Vein endothelial cell (primary cell): ENCODE measurements around a stretch of chr10.

DNA sequence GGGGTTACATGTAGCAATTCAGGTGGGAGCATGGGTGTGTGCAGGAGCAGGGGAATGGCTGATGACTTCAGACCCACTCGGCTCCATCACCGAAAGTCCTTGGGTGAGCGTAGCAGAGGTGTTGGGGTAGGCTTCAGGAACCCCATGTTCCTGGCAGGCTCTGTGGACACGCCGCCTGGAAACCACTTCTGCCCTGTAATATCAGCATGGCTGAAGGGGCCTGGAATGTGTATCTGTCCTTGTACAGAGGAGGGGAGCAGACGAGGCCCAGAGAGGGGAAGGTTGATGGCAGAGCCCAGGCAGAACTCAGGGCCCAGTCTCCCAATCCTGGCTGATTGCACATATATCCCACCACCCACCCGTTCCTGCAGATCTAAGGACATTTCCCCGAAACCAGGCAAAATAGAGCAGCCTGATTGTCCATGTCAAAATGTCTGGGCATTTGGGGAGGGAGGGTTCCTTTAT lies 43.6 kb downstream of the ZMIZ1 start:
- CAGE, long polyA plus RNA: no peak

DNA sequence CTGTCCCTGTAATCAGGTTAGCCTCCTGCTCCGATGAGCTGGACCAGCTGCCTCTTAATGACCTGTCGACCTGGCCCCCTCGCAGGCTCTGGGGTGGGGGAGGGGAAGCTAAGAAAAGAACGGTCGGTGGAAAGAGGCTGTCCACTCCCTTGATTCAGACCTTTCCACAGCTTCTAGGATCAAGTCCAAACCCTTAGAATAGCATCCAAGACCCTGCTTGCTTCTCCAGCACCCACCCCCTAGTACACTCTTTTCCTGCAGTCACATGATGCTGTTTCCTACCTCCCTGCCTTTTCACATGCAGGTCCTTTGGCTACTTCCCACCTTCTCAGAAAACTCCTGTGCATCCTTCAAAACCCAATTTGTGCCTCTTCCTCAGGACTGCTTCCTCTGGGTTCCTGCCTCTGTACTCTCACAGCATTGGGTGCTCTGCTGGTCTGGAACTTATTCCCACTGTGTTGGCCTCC lies 64.2 kb downstream of the ZMIZ1 start:
- CAGE, long polyA plus RNA: no peak

DNA sequence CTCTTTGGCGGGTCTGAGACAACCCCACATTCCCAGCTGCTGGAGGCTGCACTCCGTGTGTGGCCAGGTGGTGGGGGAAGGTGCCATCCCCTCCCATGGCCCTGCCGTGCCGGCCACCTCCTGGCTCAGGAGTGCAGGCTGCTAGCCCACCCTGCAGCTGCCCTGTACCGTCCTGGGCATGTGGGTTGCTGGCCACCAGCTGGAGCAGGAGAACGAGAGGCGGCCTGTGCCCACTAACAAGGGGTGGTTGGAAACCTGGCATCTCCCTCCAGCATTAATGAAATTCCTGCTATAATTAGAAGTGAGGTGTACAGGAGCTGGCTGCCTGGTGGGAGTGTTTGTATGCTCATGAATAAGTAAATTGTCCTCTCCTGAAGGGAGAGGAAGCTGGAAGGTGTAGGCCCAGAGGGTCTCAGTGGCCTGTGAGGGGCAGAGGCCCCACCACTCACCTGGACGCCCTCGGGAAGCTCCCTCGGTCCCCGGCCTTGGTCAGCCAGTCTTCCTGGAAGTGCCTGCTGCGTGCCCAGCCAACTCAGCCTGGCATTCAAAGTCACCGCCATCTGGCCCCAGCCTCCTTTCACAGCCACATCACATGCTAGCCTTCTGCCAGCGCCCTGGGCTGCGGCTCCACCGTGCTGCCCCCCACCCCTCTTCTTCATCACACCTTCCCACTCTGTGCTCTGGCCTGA lies 97.8 kb downstream of the ZMIZ1 start:
- CAGE, long polyA plus RNA: no peak

DNA sequence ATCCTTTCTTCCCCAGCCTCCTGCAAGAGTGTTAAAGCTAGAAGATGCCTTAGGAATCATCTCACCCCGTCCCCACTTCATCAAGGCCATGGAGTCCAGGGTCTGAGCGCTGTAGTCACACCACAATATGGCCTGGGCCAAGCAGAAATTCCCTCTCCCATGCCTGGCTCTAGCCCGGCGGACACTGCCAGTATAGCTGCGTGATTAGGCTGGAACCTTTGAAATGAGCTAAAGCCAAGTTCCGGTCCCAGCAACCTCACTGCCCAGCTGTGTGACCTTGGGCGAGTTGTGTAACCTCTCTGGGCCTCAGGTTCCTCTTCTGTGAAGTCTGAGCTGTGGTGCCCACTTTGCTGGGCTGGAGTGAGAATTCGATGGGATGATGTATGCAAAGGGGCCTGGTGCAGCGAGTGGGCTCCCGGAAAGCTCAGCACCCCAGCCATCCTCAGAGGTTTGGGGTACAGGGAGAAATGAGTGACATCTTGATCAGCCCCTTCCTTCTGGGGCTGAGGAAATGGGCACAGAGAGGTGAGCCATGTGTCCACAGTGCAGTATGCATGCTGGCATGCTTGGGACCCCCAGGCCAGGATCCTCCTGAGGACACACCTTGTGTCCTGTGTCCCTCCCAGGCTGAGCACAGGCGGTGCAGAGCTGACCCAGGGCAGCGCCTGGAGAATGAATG lies 118.5 kb downstream of the ZMIZ1 start:
- CAGE, long polyA plus RNA: no peak

DNA sequence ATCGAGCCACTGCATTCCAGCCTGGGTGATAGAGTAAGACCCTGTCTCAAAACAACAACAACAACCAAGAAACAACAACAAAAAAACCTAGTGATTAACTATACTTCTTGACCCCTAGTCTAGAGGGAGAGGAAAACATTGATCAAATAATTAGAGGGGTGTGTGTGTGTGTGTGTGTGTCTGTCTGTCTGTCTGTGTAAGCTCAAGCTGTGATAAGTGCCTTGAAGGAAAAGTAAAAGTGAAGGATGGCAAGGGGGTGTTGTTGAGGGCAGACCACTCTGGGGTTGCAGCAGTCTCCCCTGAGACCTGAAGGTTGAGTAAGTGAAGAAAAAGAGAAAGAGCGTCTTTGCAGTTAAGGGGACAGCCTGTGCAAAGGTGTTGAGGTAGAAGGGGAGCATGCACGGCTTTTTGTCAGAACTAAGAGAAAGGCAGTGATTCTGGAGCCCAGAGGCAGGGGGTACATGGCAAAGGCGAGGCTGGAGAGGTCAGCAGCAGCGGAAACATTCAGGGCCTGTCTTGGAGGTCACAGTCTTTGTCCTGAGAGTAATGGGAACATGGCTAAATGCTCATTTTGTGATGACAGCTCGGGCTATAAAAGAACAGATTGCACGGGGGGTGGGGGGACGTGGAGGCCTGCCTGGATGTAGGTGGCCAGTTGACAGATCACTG lies 128.7 kb upstream of the PPIF start:
- CAGE, long polyA plus RNA: no peak

GRCh38 chr10:79253235-79253915 lies 93.9 kb upstream of the PPIF start:
- CAGE, long polyA plus RNA: no peak

DNA sequence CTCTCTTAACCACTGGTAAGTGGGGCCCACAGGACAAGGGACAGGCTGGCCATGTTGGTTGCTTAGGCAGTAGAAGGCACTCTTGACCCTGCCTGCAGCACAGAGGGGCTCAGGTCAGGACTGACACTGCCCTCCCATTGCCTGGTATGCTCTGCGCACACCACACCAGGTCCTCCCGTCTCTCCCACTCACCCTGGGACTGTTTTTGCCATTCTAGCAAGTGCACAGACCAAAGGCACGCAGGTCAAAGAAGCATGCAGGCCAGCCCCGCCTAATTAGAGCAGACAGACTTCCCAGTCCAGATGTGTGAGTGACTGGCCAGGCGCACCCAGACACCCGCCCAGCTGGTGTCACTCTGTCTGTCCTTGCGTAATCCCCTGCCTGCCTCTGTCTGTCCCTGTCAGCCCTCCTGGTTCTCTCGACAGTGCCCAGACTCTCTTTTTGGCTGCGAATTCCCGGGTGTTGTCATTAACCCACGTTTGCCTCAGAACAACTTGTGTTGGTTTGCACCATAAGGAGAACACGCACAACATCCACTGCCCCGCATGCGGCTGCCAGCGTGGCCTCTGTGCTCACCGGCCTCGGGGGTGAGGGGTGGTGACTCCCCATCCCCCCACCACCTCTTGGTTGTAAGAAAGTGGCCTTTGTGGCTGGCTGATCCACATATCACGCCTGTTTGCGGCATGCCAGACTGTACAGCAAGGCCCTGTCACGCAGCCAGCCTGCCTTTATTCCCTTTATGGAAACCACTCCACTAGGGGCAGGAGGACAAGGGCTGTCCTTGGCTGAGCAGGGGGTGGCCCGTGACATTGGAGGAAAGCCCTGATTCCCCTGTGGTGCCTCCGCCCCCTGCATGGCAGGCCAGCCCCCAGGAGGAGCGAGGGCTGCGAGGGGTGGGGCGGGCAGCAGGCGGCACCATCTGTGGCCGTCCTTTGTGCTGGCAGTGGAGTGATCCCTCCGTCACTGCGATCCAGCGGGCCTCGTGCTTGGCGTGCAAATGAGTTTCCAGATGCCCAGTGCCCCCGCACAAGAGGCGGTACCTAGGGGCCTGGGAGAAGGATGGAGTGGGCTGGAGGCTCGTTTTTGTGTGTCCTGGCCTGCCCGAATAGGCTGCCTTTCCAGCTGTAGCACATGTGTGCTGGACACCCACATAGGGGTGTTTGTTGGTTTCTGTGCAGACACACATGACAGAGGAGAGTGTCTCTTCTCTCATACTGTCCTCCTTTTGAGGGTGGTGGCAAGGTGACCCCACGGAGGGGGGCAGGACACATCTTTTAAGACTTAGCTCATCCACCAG lies 72.8 kb upstream of the PPIF start:
- CAGE, long polyA plus RNA: no peak

DNA sequence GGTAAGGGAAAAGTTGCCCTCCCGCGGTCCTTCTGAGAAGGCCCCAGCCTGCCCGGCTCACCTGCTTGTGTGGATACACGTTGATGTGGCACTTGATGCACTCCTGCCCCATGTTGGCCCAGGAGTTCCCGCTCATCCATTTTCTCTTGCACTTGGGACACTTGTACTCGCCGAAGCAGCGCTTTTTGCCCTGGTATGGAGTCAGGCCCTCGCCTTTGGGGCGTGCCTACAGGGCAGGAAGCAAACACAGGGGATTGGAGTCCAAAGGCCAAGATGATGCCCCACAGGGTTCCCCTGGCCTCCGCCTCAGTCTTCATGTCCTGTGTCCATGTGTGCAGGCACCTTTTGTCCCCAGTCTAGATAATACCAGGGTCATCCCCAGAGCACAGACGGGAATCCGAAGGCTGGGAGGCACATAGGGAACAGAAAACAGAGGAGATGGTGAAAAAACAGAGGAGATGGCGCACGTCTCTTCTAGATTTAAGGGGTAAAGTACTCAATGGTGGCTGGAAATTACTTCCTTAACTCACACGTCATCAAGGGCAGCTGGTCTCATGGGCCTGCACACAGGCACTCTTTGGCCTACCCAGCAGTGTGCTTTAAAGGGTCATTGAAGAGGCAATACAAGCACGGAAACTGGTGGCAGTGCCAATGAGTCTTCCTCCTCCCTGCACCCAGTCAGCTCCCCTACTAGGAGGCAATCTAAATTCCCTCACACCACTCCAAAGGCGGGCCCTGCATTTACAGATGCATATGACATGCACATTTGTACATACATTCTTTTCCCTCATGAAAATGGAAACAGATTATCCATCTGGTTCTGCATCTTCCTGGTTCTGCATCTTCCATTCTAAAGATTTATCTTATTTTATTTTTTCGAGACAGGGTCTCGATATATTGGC lies 47.2 kb downstream of the PPIF start:
- CAGE, long polyA plus RNA: no peak

DNA sequence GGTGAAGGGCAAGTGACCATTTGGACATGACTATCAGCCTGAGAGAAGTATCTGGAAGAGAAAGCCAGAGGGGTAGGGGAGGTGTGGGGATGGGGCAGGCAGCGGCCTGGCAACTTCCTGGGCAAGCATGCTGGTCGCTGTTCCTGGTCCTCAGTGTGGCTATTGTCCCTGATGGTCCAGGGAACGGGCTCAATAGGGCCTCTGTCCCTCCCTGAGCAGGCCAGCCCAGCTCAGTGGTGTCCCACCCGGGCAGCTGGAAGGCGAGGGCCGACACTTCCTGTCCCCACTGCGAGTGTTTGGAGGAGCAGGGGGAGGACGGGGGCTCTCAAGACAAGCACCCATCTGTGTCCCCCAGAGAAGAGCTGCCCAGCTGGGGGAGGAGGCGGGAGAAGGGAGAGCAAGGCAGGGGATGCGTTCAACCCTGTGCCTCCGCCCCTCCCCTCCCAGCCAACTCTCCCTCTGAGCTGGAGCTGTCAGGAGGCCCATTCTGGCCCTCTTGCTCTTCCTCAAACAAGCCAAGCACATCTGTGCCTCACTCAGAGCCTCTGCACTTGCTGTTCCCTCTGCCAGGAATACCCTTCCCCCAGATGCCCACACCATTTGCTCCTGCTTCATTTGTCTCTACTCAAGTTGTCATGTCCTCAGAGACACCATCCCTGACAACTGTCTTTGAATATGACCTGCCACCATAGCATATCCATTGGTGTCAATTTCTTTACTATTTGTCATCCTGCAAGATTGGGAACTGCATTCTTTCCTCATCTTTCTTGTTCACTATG lies 35.7 kb downstream of the ZCCHC24 start:
- CAGE, long polyA plus RNA: no peak

- CAGE, long polyA plus RNA: no peak
Observed at GRCh38 chr10:79444254-79445176, 909 bp downstream of the ZCCHC24 start.

- CAGE, long polyA plus RNA: no peak
Observed at GRCh38 chr10:79445177-79445475, 298 bp downstream of the ZCCHC24 start.

DNA sequence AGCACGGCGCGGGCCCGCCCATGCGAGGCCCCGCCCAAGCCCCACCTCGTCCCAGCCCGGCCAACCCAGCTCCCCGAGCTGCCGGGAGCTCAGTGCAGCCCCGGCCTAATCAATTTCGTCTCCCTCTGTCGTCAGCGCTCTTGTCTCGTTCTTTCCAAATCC lies 365 bp upstream of the ZCCHC24 start:
- CAGE, long polyA plus RNA: no peak

DNA sequence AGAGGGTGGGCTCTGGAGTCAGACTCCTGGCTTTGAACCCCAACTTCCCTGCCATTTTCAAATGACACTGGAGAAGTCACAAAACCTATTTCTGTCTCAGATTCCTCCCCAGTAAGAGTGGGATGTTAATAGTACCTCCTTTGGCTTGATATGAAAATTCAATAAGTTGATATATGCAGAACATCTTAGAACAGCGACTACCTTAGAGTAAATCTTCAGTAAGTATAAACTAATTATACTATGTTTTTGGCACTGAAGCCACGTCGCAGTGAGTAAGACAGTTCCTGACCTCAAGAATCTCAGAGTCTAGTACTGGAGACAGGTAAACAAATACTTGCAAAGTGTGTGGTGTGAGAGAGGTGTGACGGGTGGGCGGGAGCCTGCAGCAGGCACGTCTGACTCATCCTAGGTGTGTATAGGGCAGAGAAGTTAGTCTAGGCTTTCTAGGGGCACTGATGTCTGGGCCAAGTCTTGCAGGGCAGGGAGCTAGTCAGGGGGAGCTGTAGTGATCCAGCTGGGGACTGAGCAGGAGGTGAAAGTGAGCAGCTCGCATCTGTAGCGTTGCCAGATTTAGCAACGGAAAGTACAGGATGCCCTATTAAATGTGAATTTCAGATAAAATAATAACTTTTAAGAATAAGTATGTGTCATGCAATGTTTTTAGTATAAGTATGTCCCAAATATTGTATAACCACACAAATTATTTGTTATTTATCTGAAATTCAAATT lies 35.9 kb upstream of the SFTPD start:
- CAGE, long polyA plus RNA: no peak

GRCh38 chr10:80157122-80158231 lies 24.9 kb downstream of the PLAC9 start:
- CAGE, long polyA plus RNA: no peak

- CAGE, long polyA plus RNA: no peak
Observed at GRCh38 chr10:80179074-80179839, 26.1 kb downstream of the ANXA11 start.

GRCh38 chr10:80184603-80185569 lies 20.5 kb downstream of the ANXA11 start:
- CAGE, long polyA plus RNA: no peak

DNA sequence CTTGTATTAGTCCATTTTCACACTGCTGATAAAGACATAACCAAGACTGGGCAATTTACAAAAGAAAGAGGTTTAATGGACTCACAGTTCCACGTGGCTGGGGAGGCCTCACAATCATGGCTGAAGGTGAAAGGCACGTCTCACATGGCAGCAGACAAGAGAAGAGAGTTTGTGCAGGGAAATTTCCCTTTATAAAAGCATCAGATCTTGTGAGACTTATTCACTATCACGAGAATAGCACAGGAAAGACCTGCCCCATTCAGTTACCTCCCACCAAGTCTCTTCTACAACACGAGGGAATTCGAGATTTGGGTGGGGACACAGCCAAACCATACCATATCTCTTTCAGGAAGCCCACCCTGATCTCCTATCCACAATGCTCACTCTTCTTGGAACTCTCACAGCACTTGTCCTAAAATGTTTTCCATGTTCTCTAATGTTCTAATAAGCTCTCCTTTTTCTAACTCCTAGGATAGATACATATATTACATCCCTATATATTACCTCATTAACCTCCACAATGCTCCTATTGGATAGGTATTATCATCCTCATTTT lies 9.6 kb downstream of the ANXA11 start:
- CAGE, long polyA plus RNA: no peak

- CAGE, long polyA plus RNA: no peak
Observed at GRCh38 chr10:80291426-80291866, 2.0 kb upstream of the MAT1A start.

GRCh38 chr10:80429644-80430076 lies 21.3 kb downstream of the PRXL2A start:
- CAGE, long polyA plus RNA: no peak

DNA sequence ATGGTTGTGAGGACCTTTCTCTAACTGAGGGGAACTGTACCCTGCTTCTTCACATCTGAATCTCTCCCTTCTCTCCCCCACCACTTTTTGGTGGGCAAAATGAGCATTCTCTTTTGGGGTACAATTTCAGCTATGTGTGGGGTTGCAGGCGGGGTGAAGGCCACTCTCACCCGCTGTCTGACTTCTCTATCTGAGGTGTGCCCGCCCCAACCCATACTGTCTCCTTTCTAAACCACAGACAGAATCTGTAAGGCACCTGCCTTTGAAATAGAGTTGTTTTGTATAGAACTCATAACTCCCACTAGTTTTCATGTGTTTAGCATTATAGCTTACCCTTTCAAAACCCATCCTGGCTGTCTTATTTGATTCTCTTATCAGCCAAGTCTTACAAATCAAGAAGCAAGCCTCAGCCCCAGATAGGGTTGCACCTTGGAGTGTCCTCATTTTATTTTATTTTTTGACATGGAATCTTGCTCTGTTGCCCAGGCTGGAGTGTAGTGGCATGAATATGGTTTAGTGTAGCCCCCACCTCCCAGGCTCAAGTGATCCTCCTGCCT lies 11.8 kb downstream of the TSPAN14 start:
- CAGE, long polyA plus RNA: no peak